LNCaP clone FGC (cell line): ENCODE measurements around a stretch of chr1.

DNA sequence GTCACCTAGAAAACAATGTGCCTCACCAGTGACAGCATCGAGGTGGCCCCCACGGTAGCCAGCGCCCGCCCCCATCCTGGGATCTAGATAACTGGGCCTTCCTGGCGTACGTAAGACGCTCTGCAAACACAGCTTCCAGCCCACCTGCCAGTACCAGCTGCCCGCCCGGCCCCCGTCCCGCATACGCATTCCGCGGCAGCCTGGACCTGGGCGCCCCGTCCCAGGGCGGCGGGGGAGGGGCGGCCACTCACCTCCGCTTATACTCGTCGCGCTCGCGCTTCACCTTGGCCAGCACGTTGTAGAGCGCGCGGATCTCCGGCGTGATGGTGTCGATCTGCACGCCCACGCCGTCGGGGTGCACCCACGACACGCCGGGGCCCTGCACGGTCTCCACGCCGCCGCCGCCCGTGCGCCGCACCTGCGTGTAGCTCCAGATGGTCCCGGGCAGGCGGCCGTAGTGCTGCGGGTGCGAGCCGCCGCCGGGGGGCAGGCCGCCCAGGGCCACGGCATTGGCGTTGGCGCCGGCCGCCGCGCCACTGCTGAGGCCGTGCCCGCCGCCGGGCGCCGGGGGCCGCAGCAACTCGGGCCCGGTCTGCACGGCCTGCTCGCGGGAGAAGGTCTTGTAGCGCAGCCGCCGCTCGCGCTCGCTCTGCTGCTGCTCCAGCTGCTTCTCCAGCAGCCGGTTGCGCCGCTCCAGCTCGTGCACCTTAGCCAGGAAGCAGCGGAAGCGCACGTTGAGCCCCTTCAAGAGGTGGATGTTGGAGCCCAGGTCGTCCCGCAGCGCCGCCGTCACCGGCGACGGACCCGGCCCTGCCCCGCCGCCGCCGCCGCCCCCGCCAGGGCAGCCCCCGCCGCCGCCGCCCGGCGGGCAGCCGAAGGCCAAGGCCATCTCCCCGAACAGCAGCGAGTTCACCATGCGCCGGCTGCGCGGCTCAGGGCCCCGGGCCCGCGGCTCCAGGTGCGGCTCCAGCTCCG lies 772 bp downstream of the IFFO2 start:
- RRBS, 2 experiments = 1% methylated on average over 62 to 68 of the region's 122 CpGs

- RRBS, 2 experiments = no CpG with 5 or more reads among the region's 5 CpGs
Measured at GRCh38 chr1:18962057-18962554, 5.6 kb upstream of the IFFO2 start.

DNA sequence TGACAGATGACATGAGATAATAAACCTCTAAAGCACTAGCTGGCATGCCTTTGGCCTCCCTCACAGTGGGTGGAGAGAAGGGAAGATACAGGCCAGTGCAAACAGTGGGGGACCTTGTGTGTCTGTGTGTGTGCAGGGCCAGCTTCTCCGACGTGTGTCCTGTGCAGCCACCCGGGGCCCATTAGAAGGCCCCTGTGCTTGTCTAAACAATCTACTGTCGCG lies 32.4 kb upstream of the IFFO2 start:
- RRBS, 2 experiments = no CpG with 5 or more reads among the region's 5 CpGs

DNA sequence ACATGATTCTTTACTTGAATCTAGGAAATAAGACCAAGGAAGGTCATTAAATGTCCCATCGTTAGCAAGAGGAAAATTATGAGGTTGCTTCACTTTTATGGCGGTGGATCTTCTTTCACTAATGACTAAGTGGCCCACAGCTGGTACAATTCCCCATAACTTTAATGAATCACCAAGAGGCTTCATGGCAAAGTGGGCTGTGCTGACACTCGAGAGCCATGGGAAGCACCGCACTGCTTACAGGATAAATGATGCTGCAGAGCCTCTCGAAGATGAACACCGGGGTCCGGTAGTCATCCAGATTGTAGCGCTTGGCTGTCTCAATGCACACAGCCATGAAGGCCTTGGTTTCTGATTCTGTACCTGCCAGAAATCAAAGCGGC lies 108.8 kb downstream of the UBR4 start:
- RRBS, 2 experiments = no CpG with 5 or more reads among the region's 9 CpGs

GRCh38 chr1:19140315-19140957 lies 69.6 kb downstream of the UBR4 start:
- RRBS, 2 experiments = no CpG with 5 or more reads among the region's 13 CpGs

- RRBS, 2 experiments = 1 to 2% methylated on average over 2 to 3 of the region's 27 CpGs
Measured at GRCh38 chr1:19209273-19209949, 655 bp downstream of the UBR4 start.

DNA sequence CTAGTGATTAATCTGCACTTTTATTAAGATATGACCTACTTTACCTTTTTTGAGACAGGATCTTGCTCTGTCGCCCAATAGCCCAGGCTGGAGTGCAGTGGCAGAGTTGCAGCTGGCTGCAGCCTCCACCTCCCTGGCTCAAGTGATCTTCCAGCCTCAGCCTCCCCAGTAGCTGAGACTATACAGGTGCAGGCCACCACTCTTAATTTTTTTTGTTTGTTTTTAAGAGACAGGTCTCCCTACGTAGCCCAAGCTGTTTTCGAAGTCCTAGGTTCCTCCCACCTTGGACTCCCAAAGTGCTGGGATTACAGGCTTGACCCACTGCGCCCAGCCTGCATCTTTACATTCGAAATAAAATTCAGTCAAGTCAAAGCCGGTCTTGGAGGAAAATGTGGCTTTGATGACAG lies 1.2 kb upstream of the UBR4 start:
- RRBS, 2 experiments = no CpG with 5 or more reads among the region's 6 CpGs

GRCh38 chr1:19260003-19261217 lies 8.8 kb downstream of the MRTO4 start:
- RRBS, 2 experiments = 94 to 96% methylated on average over 4 of the region's 23 CpGs

- RRBS, 2 experiments = no CpG with 5 or more reads among the region's 12 CpGs
Measured at GRCh38 chr1:19325265-19325674, 13.1 kb downstream of the SLC66A1 start.

DNA sequence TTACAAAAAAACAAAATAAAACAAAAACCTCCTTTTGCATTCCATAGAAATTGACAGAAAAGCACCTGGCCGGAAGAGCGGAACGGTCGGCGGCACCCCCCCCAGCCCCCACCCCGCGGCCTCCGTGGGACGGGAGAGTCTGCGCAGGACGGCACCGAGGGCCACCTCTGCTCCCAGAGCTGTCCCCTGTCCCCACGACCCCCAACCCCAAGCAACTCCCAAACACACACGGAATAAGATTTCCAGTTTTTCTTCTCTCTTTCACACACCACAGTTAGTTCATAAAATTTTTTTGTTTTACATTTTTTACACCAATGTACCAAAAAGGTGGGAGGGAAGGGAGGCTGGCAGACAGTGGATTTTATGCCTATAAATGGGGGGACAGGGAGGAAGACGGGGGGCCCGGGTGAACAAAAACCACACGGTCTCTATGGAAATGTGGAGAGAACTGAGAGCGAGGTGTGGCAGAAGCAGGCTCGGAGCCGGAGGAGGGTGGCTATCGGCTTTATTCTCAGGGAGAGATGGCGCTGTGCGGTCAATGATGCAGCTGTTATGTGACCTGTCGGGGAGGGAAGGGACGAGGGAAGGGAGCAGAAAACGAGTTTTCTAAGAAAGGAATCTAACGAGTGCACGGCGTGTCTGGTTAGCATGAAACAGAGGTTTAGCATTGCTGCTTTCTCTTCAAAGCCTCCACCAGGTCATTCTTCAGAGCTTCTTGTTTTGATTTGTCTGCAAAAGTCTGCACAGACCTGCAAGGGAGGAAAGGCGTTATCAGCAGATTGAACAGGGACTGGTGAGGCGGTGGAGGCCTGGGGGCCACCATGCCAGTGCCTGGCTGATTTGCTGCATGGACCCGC lies 27.0 kb downstream of the SLC66A1 start:
- RRBS, 2 experiments = 75 to 80% methylated on average over 5 of the region's 32 CpGs

GRCh38 chr1:19369758-19370233 lies 57.7 kb downstream of the SLC66A1 start:
- RRBS, 2 experiments = no CpG with 5 or more reads among the region's 13 CpGs

GRCh38 chr1:19373259-19373790 lies 61.2 kb downstream of the SLC66A1 start:
- RRBS, 2 experiments = no CpG with 5 or more reads among the region's 6 CpGs

DNA sequence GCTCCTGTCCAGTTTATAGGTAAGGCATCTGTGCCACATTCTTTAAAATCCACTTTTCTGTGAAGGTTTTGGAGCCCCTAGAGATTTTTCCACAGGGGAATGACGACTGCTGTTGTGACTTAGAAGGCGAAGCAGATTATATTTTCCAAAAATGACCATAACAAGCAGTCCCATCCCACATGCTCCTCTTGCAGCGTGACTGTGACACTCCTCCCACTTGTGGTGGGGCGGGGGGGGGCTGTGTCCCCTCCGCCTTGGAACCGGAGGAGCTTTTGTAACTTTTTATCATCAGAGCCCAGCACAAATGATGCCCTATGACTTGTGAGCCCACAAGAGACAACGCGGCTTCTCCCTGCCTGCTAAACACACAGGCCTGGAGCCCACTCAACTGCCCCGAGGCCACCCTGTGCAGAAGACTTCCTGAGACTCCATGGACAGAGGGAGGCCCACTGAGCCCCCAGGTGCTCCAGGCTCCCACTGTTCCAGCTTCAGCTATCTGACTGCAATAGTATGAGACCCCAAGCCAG lies 59.1 kb downstream of the CAPZB start:
- RRBS, 2 experiments = no CpG with 5 or more reads among the region's 9 CpGs

DNA sequence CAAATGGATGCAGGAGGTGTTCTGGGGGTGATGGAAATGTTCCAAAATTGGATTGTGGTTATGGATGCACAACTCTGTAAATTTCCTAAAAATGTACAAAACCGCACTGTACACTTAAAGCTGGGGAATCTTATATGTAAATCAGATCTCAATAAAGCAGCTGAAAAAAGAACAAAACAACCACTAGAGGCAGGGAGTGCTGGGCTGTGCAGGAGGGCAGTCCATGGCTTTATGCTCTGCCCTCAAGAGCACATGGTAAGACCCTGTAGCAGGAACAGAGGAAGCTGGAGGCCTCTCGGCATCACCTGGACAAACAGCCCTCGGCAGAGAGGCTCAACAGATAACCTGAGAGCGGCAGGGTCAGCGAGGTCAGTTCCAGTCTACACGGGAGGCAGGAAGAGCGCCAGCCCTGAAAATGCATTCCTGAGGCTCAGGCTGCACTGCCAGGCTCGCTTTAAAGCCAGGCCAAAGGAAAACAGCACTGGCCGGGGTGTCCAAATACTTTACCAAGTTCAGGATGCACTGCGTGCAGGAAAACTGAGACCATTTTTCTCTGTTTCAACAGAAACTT lies 39.5 kb downstream of the CAPZB start:
- RRBS, 2 experiments = no CpG with 5 or more reads among the region's 10 CpGs

GRCh38 chr1:19605690-19606383 lies 9.1 kb downstream of the MICOS10 start:
- RRBS, 2 experiments = no CpG with 5 or more reads among the region's 2 CpGs

DNA sequence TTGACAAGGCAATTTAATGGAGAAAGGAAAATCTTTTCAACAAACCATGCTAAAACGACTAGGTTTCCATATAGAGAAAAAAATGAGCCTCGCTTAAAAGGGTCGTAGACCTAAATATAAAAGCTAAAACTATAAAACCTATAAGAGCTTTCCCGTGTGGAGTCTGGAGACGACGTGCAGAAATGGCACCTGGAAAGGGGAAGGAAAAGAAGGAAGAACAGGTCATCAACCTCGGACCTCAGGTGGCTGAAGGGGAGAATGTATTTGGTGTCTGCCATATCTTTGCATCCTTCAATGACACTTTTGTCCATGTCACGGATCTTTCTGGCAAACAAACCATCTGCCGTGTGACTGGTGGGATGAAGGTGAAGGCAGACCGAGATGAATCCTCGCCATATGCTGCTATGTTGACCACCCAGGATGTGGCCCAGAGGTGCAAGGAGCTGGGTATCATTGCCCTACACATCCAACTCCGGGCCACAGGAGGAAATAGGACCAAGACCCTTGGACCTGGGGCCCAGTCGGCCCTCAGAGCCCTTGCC lies 11.2 kb downstream of the MICOS10 start:
- RRBS, 2 experiments = no CpG with 5 or more reads among the region's 13 CpGs

- RRBS, 2 experiments = no CpG with 5 or more reads among the region's 10 CpGs
Measured at GRCh38 chr1:19612857-19613667, 16.3 kb downstream of the MICOS10 start.

DNA sequence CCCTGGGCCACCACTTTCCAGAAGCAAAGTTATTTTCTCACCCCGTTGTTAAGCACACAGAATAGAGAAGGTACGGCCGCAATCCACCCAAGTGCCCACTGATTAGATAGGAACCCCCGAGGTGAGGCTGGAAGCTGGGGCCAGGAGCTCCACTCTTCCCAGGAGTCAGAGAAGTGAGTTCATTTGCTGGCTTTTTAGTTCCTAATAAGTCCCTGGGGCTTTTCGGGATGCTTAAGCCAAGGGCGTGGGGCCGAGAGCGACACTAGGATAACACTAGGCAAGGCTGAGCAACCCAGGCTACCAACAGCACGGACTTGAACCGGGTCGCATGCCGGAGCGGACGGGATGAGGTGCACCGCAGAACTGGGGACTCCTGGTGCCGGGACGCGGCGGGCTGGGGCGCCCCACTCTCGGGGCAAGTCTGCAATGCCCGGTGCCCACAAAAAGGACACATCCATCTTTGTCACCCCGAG lies 622 bp upstream of the NBL1 start:
- RRBS, 2 experiments = 96 to 97% methylated on average over 11 of the region's 23 CpGs

GRCh38 chr1:19981149-19982057 lies 2.0 kb upstream of the PLA2G2A start:
- RRBS, 2 experiments = no CpG with 5 or more reads among the region's 11 CpGs

DNA sequence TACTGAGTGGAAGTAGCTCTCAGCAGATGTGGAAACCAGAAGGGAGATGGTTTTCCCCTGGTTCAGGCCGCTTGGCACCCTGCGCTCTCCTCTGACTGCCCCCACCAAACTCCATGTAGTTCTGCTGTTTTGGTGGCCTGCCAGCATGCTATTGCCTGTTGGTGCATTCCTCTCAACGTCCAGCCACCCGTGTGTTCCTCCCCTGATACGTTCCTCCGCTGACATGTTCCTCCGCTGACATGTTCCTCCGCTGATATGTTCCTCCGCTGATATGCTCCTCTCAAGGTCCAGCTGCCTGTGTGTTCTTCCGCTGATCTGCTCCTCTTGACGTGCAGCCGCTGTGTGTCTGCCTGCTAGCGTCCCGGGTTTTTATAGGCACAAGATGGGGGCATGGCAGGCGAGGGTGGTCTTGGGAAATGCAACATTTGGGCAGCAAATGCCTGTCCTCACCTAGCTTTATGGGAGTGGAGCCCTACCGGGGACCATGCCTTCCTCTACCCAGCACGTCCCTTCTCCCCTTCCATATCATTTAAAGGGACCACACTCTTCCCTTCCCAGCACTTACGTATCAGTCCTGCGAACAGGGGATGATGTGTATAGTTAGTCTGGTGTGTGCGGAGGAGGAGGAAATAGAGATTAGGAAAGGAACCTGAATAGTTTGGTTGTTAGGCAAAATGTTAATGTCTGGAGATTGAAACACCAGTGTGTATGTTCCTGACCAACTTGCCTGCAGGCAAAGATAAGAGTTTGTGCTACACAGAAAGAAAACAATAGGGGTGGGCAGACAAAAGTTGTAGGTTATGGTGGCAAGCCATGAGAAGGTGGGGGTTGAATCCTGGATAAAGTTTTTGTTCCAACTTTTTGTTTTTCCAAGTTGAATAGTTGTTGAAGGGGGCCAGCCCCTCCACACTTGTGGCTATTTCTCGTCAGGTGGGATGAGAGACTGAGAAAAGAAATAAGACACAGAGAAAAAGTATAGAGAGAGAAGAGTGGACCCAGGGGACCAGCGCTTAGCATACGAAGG lies 40.5 kb upstream of the PLA2G5 start:
- RRBS, 2 experiments = 100% methylated on average over 1 to 2 of the region's 23 CpGs